ENCODE measurements around a stretch of chr16.

- PRO-cap = no peak
Observed at GRCh38 chr16:85542254-85542634, 70.9 kb upstream of the GSE1 start.

- PRO-cap = no peak
Observed at GRCh38 chr16:85571449-85572079, 41.6 kb upstream of the GSE1 start.

GRCh38 chr16:85613673-85614824, 927 bp downstream of the GSE1 start:
- PRO-cap = no peak

GRCh38 chr16:85638863-85639313, 25.8 kb downstream of the GSE1 start:
- PRO-cap = no peak

- PRO-cap = no peak
Observed at GRCh38 chr16:85668788-85669802, 19.7 kb downstream of the GINS2 start.

GRCh38 chr16:85746394-85747392, 4.2 kb downstream of the C16orf74 start:
- PRO-cap = no peak

DNA sequence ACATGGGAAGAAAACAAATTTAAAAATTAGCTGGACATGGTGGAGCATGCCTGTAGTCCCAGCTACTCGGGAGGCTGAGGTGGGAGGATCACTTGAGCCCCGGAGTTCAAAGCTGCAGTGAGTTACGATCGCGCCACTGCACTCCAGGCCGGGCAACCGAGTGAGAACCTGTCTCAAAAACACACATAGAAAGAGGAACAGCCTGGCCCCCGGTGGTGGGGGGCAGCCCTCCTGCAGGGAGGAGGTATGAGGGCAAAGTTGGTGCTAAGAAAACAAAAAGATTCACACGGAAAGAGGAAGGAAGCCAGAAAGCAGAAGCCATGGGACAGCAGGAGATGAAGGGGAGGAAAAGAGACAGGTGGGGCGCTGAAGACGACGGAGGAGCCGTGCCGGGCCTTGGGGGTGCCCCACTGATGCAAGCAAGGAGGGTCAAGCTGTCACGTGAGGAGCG, 8.2 kb upstream of the C16orf74 start:
- PRO-cap = bidirectional peak, plus-strand start at position 372 of the sequence, minus-strand start at position 162 of the sequence

- PRO-cap = no peak
Observed at GRCh38 chr16:85870004-85870641, 28.8 kb upstream of the IRF8 start.

DNA sequence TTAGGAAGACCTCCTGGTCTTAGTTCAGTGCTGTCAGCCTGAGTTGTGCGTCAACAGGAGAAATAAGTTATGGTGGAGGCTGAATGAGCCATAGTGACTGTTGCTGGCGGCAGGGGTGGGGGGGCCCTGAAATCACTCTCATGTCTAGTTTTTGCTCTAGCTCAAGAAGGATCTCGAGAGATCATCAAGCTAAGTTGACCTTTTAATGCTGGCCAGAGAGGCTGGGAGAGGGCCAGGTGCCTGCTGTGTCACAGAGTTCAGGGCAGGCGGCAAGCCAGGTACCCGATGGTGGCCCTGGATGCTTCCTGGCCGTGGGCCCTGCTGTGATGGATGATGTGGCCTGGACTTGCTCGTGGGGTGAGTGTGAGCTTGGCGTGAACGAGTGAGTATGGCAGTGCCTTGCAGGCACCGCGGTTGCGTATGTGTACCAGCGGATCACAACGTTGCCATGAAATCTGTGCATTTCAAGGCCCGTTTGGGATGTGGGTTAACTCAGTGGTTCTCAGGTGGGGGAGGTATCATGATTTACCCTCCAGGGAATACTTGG, 7.3 kb downstream of the IRF8 start:
- PRO-cap = no peak

DNA sequence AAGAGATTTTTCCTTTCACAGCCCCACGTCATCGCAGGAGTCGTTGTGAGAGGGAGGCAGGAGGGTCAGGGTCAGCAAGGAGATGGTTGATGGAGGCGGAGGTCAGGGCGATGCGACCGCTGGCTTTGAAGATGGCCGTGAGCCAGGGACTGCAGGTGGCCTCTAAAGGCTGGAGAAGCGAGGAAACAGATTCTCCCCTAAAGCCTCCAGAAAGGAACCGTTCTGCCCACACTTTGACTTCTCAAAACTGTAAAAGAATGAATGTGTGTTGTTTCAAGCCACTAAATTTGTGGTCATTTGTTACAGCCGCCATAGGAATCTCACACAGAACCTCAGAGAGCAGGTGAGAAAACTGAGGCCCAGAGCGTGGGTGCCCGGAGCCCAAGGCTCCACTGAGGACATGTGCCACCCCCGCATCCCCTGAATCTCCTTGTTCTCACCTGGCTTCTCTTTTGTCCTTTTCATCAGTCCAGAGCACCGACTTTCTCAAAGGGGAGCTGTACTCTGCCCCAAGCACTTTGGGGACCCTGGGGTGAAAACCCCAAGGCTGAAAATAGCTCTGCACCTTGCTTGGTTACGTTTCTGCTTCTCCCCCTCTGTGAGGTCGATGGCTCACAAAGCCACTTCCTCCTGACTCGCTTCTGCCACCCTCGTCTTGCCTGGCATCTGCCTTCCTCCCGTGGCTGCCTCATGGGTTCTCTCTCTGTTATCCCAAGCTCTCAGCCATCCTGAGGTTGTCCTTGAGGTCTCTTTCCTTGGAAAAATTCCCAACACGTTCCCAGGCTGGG, 36.9 kb downstream of the IRF8 start:
- PRO-cap = bidirectional peak, plus-strand start at position 623 of the sequence, minus-strand start at position 520 of the sequence

DNA sequence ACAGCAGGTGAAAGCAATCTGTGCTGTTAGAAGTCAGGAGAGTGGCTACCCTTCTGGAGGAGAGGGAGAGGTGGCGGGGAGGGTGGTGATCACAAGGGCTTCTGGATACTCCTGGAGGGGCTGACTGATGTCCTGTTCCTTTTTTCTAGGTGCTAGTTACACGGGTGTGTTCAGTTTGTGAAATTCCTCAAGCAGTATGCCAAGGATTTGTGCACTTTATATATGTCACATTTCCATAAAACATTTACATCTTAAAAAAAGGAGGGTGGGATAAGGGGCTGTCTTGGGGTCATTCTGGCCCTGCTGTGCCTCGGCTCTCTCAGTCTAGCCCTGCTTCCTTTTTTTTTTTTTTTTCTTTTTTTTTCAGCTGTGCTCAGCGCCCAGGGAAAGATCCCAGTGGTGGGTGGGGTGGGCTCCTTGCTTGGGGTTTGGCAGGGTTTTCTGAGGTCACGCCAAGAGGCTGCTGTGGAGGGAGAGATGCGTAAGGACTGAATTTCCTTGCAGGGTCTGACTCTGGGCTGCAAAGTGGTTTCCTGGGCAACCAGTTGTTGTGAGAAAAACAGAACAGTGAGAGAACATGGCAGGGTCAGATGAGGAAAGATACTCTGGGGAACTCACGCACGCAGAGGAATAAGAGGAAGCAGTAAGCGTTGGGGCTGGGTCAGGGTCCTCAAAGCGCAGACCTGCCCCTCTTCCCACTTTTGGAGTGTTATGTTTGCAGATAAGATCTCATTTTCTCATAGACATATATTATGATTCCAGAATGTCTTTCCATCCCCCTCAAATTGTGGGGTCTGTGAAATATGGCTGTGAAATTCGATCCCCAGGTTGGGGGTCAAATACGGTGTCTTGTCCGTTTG, 119.4 kb downstream of the IRF8 start:
- PRO-cap = no peak

DNA sequence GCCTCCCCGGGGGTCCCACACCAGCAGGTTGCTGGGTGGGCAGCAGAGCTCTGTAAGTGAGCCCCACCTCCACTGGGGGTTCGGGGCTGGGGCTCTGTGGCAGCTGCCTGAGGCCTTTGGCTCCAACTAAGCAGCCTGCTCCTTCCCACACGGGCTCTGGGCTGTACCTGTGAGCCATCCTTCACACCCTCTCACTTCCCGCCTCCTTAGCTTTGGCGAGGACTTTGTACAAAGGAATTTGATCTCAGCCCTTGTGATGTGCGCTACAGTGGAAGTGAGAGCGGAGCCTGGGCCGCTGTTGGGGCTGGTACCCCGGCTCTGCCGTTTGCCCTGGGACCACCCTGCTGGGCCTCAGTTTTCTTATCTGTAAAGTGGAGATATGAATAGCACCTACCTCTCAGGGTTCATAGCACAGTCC, 127.7 kb downstream of the IRF8 start:
- PRO-cap = no peak

DNA sequence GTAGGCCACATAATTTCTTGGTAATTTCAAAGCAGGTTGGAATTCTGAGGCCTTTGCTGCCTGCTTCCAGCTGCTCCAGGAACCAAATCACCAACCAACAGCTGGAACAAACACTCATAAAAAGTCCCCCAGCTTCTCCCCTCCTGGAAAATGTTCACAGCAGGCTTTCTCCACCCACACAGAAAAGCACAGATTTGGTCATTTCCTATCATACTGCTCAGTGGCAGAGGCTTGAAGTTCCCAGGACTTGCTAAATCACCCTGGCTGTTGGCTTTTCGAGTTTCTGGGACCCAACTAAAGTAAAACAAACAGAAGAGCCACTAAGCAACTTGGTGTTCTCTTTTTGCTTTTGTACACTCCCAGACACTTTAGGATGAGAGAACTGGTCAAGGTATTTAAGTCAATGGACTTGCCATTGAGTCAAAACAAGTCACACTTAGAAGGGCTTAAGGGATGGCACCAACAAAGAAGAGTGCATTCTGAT, 259.0 kb downstream of the IRF8 start:
- PRO-cap = unidirectional peak, minus-strand start at position 89 of the sequence

- PRO-cap = no peak
Observed at GRCh38 chr16:86199224-86199623, 300.3 kb downstream of the IRF8 start.

DNA sequence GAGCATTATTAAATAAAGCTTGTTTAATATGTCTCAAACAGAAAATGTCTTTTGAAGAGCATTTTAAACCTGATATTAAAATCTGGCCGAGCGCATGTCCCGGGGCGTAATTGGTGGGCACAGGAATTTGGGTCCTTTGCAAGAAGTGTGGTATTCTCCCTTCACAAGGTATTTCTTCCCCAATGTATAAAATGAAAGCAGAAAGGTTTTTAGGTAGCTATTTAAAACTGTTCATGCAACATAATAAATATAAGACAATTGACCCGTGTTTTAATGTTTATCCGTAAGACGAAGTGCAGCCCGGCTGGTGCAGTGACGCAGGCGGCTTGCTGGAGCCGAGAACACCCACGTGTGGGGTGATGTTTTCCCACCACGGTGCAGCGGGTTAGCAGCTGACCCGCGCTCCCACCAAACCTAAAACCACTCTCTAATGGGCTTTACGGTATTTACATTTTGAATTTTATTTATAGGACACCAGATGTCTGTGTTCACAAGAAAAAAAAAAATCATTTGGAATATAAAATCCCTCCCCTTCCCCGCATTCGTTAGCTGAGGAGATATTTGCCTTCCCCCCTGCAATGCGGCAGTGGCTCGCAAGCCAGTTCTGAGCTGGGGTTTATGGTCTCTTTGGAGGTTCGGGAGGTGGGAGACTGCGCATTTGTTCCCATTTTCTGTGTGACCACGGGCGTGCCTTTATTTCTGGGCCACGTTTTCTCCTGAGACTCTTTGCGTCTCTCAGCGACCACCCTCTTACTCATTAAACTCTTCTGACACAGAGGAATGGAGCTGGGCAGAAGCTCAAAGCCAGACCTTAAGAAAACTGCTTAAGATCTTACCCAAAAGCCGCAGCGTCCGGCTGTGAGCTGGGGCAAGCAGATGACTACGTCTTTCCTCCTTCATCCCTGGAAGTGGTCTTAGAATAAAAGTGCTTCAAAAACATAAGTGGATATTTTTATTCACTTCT, 301.0 kb downstream of the IRF8 start:
- PRO-cap = no peak

DNA sequence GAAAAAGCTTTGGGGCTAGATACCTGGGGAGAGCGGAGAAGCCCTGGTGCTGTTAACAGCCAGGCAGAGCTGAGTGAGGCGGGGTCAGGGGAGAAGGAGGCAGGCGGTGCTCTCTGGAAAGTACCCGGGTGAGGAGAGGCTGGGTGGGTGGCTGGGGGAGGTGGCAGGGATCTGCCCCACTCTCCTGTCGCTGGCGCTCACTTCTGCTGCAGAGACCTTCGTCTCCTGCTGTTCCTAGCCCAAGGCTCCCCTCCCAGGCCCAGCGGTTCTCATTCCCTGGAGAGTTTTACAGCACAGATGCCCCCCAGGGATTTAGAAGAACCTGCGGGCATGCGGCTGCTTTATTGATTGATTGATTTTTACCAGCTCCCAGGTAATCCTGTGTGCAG, 302.8 kb downstream of the IRF8 start:
- PRO-cap = no peak

DNA sequence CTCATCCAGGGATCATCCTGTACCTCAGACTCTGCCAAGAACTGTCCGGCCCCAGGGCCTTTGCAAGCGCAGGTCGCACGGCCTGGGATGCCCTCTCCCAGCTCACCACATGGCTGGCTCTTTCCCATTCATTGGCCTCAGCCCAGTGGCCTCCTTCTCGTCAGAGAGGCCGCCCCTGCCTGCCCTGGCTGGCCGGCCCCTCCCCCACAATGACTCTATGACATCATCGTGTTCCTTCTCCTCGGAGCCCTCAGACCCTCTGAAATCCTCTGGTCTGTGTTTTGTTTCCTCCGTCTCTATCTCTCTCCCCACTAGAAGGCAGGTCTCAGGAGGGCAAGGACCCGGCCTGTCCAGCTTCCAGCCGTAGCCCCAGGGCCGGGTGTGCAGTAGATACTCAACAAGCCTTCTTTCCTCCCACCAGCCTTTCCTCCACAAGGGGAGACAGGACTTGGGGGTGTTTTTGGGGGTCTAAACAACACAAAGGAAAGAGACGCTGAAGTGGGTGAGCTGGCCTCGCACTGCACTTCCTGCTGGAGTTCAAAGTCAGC, 164.8 kb upstream of the FOXF1 start:
- PRO-cap = no peak

DNA sequence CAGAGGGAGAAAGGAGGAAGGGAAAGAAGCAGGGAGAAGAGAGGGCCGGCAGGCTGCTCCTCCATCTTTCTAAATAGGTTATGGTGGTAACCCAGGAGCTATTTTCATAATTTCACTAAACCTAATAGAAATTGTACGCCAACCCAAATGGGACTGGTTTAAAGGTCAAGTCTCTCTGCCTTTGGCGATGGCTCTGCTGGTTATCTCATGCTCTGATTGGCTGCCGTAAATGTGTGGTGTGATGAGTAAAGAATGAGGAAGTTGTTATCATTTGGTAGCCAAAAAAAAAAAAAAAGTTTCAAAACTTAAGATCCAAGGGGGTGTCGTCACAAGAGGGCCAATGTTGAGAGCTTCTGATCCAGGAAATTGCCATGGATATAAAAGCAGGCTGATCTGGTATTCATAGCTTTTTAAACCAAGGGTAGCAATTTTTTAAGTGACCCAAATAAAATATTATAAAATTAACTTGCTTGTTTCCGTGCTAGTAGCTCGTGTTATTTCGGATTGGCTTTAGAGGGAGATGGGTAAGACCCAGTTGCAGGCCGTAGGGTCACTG, 126.5 kb upstream of the FOXF1 start:
- PRO-cap = no peak

DNA sequence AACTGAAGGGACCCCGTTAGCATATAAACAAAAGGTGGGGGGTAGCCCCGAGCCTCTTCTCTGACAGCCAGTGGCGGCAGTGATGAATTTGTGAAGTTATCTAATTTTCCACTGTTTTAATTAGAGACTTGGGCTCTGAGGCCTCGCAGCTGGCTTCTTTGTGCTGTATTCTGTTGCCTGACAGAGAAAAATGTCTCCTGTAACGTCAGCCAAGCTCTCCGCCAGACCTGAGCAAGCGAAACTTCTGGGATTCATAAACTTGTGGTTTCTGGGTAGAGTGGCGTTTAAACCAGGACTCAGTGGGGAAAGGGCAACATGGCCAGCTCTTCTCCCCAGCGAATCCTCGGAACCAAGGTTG, 113.9 kb upstream of the FOXF1 start:
- PRO-cap = no peak

DNA sequence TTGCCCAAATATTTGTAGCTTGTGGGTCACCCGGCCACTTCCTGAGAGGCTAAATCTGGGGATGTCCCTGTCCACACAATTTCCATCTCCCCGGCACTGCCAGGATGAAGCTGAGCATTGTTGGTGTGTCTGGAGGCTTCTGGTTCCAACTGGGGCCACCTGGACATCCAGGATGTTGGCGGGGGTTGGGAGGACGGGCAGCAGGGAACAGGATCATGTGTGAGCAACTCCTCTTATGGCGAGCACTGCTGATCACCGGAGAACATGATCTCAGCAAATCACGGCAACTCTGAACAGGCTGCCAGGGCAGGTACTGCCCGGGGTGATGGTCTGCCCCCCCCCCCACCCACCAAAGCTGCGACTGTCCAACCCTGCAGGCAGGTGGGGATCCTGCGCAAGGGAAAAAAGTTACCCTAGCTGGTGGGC, 17.0 kb upstream of the FOXF1 start:
- PRO-cap = no peak

Data from colic lymph node (tissue), 1 donor.